Bronchial epithelial cell (primary cell): ENCODE measurements around a stretch of chr19.

DNA sequence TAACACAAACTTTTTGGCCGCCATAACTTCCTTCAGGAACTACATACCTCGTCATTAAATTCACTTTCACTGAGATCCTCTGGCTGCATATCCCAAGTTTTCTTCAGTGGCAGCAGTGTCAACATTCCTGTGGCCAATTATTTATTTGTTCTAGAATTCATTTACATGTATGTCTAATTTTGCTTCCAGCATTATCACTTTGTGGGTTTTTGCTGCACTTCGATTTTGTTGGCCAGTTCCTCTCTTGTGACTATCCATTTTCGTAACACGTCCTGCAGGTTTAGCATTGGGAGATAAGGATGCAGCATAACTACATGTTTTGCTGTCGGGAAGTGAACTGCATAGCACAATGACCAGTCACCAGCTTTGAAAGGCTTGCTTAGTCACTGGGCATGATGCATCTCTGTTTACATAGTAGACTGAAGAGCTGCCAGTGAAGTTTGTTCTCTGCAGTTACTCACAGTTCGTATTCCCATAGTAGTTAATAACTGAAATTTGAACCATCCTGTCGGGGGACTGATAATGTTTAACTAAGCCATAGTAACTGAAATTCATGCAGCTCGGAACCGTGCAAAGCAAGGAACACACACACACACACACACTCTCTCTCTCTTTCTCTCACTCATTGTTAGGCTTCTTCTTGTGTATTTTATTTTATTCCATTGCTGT lies 28.3 kb downstream of the ZNF507 start:
- RRBS, 2 experiments = no CpG with 5 or more reads among the region's 10 CpGs

DNA sequence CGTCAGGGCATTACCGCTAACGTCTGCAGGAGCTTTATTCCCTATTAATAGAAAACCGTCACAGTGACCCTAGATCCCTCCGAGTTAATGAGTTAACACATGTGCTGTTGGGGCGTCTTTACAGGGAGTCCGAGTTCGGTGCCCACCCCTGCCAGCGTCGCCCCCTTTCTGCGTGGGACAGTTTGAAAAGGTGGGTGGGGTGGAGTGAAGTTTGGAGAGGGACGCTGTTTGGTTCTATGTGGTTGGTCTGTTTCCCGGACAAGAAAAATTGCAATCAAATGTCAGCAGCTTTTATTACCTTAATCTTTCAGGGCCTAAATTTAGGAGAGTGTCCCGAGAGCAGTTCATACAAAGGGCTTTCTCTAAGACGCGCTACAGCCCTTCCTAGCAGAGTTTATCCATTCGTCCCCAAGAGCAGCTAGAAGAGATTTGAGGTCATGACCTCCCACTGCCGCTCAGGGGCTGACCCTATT lies 1.6 kb downstream of the RGS9BP start:
- RRBS, 2 experiments = no CpG with 5 or more reads among the region's 18 CpGs

DNA sequence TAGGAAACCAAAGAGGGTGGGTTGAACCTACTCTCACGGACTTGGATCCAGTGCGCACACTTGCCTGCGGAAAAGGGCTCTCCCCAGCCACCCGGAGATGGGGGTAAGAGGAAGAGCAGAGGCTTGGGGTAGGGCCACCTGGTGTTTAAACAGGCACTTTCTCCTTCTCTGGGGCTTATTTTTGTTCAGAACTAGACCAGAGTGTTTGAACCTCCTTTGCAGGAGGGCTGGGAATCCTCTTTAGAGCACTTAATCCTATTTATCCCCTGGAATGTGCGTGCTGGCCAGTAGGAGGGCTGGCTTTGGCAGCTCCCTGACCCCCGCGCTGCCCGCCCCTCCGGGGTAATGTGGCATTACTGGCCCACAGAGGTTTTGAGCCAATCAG lies 2.0 kb downstream of the RGS9BP start:
- RRBS, 2 experiments = no CpG with 5 or more reads among the region's 9 CpGs

- RRBS, 2 experiments = no CpG with 5 or more reads among the region's 14 CpGs
Measured at GRCh38 chr19:32863993-32864396, 5.6 kb downstream of the SLC7A9 start.

- RRBS, 2 experiments = no CpG with 5 or more reads among the region's 4 CpGs
Measured at GRCh38 chr19:33039055-33039206, 25.8 kb downstream of the RHPN2 start.

DNA sequence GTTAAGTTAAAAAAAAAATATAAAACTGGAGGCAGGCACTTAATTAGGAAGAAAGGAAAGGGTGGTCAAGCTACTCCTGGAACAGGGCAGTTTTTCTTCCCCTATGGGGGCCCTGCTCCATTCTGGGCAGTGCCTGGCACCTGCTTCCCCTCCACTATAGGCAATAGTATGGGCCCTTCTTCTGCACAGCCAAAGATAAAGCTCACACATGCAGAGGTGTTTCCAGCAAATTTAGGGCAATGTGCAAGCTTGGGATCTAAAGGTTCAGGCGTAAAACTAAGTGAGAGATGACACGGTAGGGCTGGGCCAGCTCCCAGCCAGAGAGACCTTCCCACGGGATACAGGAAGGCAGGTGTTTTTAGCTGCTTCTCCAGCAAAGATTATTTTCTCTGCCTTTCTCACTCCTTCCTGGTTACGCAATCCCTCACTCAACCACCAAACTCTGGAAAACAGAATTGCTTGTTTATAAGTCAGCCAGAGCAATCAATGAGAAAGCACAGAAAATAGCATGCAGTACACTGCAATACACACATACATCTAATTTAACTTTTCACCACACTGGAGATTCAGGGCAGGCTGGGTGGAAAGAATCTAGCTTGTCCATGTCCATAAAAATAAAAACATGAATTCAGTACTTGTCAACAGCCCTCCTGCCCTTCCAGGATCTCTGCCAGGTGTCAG lies 12.4 kb downstream of the RHPN2 start:
- RRBS, 2 experiments = no CpG with 5 or more reads among the region's 4 CpGs

GRCh38 chr19:33276017-33276164 lies 26.4 kb downstream of the CEBPA start:
- RRBS, 2 experiments = 81 to 92% methylated on average over 2 of the region's 8 CpGs

- RRBS, 2 experiments = no CpG with 5 or more reads among the region's 3 CpGs
Measured at GRCh38 chr19:33380601-33381185, 7.2 kb downstream of the CEBPG start.

GRCh38 chr19:33399937-33400733 lies 26.6 kb downstream of the CEBPG start:
- RRBS, 2 experiments = no CpG with 5 or more reads among the region's 18 CpGs

DNA sequence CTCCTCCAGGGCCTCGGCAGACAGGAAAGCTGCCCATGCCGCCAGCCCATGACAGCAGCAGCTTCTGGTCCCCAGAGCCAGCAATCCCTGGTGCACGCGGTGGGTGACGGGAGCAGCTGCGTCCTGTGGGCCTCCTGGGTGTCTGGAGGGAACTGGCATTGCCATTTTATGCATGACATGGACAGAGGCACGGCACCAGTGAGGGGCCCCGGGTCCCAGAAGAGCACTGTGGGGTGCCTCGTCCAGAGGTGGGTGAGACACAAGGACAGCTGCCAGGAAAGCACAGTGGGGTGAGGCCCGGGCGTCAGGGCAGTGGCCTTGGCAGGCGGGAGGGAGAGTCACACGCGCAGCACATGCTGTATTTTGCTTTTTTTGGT lies 32.3 kb downstream of the CEBPG start:
- RRBS, 2 experiments = 62 to 75% methylated on average over 3 of the region's 14 CpGs

DNA sequence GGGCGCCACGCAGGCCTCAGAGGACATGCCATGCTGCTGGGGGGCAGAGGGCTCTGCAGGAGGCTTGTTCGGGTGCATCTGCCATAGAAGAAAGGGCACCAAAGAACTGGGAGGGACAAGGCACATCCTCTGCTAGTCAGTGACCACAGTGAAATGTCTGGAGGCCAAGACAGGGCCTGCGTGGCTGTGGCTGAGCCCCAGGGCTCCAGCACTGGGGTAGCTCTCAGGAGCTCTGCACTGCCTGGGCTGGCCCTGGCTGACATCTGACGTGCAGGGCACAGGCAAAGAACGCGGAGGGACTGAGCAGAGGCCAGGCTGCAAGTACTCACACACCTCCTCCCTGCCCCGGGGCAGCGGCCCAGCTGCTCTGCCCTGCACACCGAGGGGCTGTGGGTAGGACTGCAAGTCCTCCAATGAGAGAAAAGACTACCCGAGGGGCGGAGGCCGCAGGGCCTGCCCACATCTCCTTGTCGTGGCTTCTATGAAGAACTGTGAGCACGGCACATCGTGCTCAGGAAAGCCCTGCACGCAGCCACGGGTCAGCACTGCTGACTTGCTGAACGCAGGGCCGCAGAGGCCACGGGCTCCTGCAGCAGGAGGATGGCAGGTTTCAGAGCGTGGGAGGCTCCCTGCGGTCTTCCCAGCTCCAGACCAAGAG lies 37.3 kb downstream of the CEBPG start:
- RRBS, 2 experiments = no CpG with 5 or more reads among the region's 23 CpGs

DNA sequence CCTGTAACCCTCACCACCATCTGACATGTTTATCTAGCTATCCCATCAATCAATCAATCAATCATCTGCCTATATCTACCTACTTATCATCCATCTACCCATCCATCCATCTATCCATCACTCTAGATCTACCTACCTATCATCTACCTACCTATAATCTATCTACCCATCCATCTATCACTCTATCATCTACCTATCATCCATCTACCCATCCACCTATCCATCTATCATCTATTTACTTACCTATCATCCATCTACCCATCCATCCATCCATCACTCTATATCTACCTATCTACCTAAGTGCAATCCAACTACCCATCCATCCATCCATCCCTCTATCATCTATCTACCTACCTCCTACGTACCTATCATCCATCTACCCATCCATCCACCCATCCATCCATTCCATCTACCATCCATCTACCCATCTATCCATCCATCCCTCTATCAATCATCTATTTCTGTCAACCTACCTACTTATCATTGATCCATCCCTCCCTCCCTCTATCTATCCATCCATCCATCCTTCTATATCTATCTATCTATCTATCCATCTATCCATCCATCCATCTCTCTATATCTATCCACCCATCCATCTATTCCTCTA lies 48.9 kb downstream of the CEBPG start:
- RRBS, 2 experiments = no CpG with 5 or more reads among the region's 1 CpG

- RRBS, 2 experiments = 78 to 90% methylated on average over 5 of the region's 10 CpGs
Measured at GRCh38 chr19:33508853-33509326, 12.7 kb downstream of the PEPD start.

DNA sequence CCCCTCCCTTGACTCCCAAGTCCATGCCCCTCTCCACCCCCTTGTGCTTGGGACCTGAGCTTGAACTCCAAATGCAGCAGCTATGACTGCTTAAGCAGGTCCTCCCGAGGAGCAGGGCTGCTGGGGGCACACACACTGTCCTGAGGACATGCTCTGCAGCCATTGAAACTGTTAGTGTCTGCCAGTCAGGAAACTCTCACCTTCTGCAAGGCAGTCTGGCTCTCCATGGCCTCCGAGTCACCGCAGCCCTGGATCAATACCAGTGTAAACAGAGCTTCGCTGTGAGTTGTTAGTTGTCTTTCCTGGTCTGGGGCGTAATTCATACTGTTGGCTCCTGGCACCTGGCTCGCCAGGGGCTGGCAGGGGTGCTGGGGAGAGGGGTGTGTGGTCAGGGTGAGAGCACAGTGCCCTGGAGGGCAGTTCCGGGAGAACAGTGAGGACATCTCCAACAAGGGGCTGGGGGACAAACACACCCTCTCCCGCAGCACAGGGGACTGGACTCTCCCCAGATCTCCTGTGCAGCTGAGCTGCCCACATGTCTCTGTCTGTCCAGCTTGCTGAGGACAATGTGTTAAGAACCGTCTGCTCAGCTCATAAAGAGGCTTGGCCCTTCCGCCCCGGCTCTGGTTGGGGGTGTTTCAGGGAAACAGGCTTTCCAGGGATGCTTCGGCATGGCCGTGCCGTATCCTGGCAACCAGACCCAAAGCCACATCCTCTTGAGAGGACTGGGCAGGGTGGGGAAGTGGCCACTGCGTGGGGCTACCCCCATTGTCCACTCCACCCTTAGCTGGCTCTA lies 41.3 kb upstream of the CHST8 start:
- RRBS, 2 experiments = no CpG with 5 or more reads among the region's 15 CpGs

GRCh38 chr19:33781011-33781210 lies 15.8 kb upstream of the KCTD15 start:
- RRBS, 2 experiments = 62 to 65% methylated on average over 5 of the region's 6 CpGs

- RRBS, 2 experiments = no CpG with 5 or more reads among the region's 7 CpGs
Measured at GRCh38 chr19:33798761-33799270, 2.1 kb downstream of the KCTD15 start.

DNA sequence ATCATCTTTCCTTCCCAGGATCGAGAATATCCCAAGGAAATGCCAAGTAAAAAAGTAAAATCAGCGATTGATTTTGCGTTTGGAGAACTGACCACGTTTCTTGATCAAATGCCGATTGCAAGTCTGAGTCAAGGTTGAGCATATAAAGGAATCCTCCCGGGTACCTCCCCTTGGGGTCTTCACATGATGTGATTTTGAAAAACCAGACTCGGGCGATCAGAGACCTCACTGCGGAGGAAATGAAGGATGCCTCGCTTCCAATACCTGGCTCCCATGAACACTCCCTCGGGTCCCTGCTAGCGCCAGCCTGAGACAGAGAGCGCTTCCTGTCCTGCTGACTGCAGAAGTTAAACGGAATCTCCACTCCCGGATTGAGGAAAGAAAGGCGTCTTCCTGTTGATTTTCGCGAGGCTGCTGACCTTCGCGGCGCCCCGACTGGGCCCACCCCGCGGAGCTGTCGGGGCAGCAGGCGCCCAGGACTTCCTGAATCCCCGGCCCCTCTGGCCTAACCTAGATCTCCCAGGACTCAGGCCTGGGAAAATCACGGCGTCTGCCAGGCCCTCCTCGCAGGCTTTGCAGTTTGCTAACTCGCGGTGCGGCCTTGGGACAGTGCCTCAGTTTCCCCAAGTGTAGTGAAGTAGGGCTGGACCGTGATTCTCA lies 108.7 kb downstream of the KCTD15 start:
- RRBS, 2 experiments = no CpG with 5 or more reads among the region's 34 CpGs

GRCh38 chr19:34172301-34172433 lies 137 bp upstream of the LSM14A start:
- RRBS, 2 experiments = 1 to 2% methylated on average over 4 of the region's 14 CpGs

GRCh38 chr19:34172694-34173640 lies 663 bp downstream of the LSM14A start:
- RRBS, 2 experiments = 1% methylated on average over 27 of the region's 76 CpGs

DNA sequence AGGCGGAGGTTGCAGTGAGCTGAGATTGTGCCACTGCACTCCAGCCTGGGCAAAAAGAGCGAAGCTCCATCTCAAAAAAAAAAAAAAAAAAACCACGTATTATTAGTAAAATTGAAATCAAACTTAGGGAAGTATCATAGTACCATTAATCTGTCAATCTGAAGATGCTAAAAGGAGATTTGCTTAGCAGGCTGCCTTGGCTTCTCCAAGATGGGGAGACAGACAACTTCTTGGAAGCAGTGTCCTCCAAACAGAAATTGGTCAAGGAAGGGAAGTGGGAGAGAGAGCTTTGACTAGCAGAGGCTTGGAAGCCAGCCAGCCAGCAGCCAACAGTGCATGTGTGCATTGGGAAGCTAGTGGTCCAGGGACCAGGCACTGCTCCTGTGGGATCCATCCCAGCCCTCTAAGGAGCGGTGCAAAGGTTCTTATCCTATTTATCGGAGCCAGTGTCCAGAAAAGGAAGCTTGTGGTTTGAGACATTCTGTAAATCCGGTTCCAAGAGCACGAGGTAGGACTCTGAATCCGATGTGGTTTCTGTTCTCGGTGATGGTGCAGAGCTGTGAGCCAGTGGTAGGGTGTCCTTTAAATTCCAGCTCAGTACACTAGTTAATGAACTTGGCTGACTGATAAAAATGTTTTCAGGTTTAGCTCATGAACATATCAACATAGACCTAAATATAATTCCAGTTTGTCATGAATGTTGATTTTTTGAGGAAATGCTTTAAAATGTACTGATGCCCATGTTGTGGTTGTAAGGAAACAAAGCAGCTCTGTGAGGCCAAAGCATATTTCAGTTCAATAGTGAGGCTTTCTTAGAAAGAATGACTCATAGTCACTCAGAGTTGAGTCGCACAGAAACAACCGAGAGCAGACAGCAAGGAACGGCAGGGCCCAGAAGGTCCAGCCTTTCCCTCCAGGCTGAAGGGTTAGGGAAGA lies 21.7 kb upstream of the GARRE1 start:
- RRBS, 2 experiments = no CpG with 5 or more reads among the region's 12 CpGs